Cerebellum (tissue), 5 donors: ENCODE results near the genes PLXNB1, USP19, CCDC71, USP4 and AMT.

DNA sequence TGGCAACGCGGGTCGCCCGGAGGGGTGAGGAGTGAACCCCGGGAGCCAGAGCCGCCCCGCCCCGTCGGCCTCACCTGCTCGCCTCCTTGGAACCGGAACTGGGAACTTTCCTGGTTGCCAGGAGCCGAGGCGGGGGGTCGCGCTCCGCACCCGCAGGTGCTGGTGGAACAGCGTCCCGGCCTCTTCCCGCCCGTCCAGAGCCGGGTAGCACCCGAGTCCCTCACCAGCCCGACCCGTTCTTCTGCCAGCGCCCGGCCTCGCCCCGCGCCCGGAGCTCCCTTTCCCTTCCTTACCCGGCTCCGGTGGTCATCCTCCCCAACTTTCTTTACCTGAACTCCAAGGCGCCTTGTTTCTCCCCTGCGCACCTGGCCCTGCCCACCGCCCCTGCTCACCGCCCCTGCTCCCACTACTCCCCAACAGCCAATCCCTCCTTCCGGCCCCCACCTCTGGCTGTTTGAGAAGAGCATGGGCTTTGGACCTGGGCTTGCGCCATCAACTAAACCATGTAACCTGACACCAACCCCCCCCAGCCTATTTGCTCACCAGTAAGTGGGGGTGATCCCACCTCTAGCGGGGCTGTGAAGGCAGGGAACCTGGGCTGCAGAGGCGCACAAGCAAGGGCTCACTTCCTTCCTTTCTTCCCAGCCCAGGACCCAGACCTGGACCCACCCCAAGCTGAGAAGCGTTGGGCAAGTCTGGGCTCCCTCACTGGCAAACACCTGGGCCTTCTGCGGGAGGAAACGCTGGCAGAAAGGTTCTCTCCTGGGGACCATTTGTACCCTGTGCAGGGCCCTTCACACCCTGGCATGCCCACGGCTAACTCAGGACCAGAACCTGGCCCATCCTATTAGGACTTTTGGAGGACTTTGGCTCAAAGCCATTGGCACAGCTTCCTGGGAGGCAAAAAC is at the start of gene PLXNB1:
Gene PLXNB1, minus strand, starts transcription at position 408 of the 908 bp plus-strand sequence.
- PRO-cap, 3 experiments = peak in 1 of 3 experiments; most common plus-strand start position 127 of the sequence (in 1)
- RAMPAGE, long total RNA = no peak

- PRO-cap, 3 experiments = peak in 1 of 3 experiments; most common plus-strand start chr3:48503593 (in 1)
- RAMPAGE, long total RNA = no peak
These were observed 596 bp downstream of the SHISA5 start for GRCh38 chr3:48503380-48503776.

DNA sequence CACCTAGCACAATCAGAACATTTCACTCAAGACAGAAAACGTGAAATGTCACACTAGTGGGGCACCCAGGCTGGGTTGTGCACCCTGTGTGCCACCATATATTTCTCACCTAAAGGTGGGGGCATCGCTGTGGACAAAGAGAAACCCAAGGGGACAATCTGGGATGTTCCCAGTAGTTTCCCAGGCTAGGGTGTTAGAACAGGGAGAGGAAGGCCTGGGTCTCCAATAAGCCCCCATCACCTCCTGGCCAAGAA is 903 bp upstream of the SHISA5 start:
- PRO-cap, 3 experiments = no peak in any of the 3 experiments
- RAMPAGE, long total RNA = no peak

GRCh38 chr3:48579160-48579791 is 15.7 kb upstream of the UCN2 start:
- PRO-cap, 3 experiments = no peak in any of the 3 experiments
- RAMPAGE, long total RNA = no peak

DNA sequence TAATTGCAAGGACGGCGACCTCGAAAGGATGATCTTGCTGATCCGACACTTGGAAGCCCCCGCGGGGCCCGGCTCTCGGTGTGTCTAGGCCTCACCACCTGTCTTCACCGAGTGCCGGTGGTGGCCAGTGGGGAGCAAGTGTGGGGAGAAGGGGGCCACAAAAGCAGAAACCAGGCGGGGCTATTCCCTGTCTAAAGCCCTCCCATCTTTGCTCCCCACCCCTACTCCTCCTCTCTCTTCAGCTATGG is 456 bp upstream of the NCKIPSD start:
- PRO-cap, 3 experiments = no peak in any of the 3 experiments
- RAMPAGE, long total RNA = no peak

DNA sequence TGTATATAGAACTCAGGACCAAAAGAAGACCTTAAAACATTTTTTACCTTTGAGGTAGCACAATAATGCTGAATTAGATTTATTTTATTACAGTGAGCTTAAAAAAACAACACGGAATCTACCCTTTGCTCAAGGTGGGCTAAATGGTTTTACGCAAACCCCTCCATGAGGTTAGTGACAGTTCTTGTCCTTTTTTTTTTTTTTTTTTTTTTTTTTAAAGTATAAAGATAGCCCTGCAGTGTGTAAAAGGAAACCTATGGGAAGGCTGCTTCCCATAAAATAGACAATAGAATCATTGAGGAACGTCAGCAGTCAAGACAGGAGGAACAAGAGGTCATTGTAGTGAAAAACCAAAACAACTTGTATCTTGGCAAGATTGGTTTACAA is 29.8 kb upstream of the IP6K2 start:
- PRO-cap, 3 experiments = no peak in any of the 3 experiments
- RAMPAGE, long total RNA = no peak

DNA sequence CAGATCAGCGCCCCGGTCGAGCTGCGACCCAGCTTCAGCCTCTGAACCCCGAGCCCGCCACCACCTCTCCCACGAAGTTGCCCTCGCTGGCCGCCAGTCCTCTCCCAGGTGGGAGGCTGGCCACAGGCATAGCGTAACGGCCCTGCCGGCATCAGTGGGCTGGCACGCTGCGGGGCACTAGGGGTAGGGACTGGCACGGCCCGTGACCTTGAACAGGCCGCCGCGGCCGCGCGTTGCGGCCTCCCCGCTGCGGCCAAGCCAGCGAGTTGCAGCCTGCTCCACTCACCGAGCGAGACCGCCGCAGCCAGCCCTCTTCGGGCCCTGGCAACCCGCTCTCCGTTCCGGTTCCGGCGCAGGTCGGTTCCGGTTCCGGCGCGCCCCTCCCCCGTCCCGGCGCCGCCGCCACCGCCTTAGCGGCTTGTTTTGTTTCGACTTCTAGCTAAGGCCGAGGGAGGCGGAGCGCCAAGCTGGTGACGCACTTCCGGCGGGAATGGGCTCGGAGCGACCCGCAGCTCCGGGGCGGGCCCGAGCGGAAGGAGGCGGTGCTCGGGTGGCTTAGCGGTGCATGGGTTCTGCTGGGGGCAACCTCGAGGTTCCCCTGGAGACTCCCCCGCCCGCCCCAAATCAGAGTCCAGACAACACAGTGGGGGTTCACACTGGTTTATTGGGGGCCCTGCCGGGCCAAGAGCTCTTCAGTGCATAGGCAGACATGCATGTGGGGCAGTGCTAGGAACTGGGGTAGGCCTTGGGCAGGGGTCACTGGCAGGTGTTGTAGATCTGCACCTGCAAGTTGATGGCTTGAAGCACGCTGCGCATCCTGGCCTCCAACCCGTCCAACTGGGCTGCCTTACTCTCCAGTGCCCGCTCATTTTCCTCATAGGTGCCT is at the start of gene USP19:
Gene USP19, minus strand, starts transcription at position 354 of the 886 bp plus-strand sequence.
- PRO-cap, 3 experiments = peak in 3 of 3 experiments; most common plus-strand start position 476 of the sequence (in 2); most common minus-strand start position 323 of the sequence (in 2)
- RAMPAGE, long total RNA = start-site peak on the minus strand centred at position 340 of the sequence, 39 bp wide, 150 and 59 reads in 2 replicates; start-site peak on the minus strand centred at position 451 of the sequence, 43 bp wide, 56 and 42 reads in 2 replicates

DNA sequence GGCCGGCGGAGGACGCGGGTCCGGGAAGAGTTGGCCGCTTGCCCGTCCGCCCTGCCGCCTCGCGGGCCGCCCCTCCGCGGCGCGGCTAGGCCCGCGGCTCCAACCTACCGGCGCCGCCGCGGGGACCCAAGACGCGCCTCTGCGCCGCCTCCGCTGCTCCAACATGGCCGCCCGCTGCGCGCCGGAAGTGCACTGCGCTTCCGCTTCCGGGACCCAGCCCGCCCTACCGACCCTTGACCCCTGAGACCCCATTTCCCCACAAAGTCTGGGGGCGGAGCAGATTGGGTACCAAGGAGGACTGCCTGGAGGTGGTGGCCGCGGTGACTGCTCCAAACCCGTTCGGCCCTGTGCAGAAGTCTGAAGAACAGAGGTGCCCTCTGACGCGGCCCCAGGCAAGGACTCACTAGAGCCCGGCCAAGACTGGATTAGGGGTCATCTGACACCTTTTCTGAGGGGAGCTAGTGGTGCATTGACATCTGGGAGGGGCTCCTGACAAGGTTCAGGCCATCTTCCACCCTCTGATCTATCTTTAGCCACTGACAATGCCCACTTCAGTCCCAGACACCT is at the start of gene CCDC71:
Gene CCDC71, minus strand, starts transcription at position 173 of the 567 bp plus-strand sequence.
- PRO-cap, 3 experiments = peak in 3 of 3 experiments; most common plus-strand start position 252 of the sequence (in 1); most common minus-strand start position 141 of the sequence (in 2)
- RAMPAGE, long total RNA = no peak

DNA sequence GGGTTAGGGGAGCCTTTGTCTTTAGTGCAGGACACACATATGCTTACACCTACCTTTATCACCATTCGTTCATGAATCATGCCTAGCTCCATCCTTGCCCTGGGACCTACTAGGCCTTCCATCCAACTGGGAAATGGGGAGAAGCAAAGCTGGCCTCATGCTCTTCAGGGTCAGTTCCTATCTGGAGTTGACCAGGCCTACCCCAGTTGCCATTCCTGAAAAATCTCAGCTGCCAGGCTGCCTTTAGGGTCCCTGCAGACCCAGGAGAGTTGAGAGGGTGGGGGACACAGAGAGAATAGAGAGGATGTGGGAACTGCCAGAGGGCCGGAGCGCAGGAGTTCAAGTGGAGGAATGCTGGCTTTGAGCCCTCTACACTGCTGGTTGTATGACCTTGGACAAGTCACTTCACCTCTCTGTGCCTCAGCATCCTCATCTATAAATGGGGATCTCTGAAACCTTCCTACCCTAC is 4.6 kb downstream of the KLHDC8B start:
- PRO-cap, 3 experiments = no peak in any of the 3 experiments
- RAMPAGE, long total RNA = no peak

DNA sequence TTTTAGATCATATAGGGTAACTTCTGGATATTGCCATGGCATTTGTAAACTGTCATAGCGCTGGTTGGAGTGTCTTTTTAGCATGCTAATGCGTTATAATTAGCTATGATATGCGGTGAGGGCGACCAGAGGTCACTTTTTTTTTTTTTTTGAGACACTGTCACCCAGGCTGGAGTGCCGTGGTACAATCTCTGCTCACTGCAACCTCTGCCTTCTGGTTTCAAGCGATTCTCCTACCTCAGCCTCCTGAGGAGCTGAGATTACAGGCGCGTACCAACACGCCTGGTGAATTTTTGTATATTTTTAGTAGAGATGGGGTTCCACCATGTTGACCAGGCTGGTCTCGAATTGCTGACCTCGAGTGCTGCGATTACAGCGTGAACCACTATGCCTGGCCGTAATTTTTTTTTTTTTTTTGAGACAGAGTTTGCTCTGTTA is 5.9 kb downstream of the IHO1 start:
- PRO-cap, 3 experiments = no peak in any of the 3 experiments
- RAMPAGE, long total RNA = no peak

DNA sequence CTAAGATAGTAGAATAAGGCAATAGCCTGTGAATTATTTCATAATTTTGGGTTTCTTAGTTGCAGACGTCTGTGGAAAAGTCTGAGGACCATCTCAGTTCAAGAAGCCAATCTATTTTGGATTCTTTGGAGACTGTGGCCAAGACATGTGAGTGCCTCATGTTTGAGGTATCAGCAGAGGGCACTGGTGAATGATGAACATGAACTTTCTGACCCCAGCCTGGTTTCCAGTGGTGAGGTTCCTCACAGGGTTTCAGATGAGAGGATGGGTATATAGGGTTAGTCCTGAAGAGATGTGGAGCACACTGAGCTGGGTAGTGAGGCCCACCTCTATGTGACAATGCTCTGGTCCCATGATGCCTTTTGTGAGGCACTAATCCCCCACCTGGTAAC is 32.4 kb downstream of the C3orf62 start:
- PRO-cap, 3 experiments = no peak in any of the 3 experiments
- RAMPAGE, long total RNA = no peak

GRCh38 chr3:49277998-49278284 is 909 bp upstream of the C3orf62 start:
- PRO-cap, 3 experiments = no peak in any of the 3 experiments
- RAMPAGE, long total RNA = no peak

GRCh38 chr3:49339840-49340581 is at the start of gene USP4:
TSS of gene USP4 (minus strand) at chr3:49340053.
- PRO-cap, 3 experiments = peak in 3 of 3 experiments; most common plus-strand start chr3:49340224 (in 3); most common minus-strand start chr3:49340053 (in 3)
- RAMPAGE, long total RNA = start-site peak on the minus strand at chr3:49340031-49340057, 772 and 449 reads in 2 replicates

- PRO-cap, 3 experiments = no peak in any of the 3 experiments
- RAMPAGE, long total RNA = no peak
These were observed 3.4 kb upstream of the USP4 start for GRCh38 chr3:49343235-49343658.

- PRO-cap, 3 experiments = no peak in any of the 3 experiments
- RAMPAGE, long total RNA = no peak
These were observed 8.8 kb downstream of the GPX1 start for GRCh38 chr3:49349232-49349957.

GRCh38 chr3:49359153-49359407 is 927 bp upstream of the GPX1 start:
- PRO-cap, 3 experiments = no peak in any of the 3 experiments
- RAMPAGE, long total RNA = no peak

DNA sequence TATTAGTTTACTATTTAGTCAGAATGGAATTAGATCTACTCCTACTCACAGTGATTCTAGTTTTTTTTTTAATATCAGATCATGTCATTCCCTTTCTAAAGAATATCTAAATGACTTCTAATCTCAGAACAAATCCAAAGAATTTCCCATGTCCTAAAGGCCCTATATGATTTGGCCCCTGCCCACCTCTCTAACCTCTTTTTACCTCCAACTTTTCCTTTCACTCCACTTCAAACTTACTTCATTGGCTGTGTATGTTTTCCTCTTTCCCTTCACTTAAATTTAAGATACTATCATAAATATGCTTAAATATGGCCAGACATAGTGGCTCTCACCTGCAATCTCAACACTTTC is 4.2 kb downstream of the RHOA start:
- PRO-cap, 3 experiments = no peak in any of the 3 experiments
- RAMPAGE, long total RNA = no peak

DNA sequence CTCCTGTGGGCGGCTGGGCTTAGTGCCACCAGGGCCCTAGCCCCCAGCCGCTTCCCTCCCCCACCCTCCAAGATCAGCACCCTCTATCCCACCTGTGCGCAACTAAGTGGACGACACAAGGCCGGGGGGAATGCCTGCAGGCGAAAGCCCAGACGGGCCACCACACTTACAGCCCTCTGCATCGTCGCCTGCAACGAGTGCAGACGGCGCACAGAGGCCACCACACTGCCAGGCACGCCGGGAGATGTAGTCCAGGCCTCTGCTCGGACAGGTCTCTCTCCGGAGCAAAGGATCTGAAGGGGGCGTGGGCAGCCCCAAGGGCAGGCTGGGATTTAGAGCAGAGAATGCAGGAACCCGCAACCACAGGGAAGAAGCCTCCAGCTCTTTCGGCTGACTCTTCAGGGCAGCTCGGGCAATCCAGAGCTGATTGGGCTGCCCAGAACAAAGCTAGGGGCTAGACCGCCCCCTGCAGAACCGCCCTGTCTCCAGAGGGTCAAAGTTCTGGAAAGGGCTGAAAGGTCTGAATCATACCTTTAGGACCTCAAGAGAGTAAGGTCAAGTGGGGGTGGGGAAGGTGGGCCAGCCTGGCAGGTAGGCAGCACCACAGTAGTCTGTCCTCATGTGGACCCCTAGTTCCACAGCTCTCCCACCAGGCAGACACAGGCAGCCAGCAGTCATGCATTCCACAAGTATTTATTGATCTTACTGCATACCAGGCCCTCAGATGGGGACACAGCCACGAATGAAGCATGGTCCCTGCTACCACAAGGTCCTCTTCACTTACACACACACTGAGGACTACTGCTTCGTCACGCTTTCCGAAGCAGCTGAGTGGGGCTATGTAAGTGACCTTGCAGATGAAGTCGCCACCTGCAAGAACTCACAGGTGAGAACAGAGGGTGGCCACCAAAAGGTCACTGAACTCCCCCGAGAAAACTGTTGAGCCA is at the start of gene AMT:
Gene AMT, minus strand, starts transcription at position 205 of the 947 bp plus-strand sequence.
- PRO-cap, 3 experiments = peak in 3 of 3 experiments; most common plus-strand start position 318 of the sequence (in 1); most common minus-strand start position 190 of the sequence (in 2)
- RAMPAGE, long total RNA = no peak

DNA sequence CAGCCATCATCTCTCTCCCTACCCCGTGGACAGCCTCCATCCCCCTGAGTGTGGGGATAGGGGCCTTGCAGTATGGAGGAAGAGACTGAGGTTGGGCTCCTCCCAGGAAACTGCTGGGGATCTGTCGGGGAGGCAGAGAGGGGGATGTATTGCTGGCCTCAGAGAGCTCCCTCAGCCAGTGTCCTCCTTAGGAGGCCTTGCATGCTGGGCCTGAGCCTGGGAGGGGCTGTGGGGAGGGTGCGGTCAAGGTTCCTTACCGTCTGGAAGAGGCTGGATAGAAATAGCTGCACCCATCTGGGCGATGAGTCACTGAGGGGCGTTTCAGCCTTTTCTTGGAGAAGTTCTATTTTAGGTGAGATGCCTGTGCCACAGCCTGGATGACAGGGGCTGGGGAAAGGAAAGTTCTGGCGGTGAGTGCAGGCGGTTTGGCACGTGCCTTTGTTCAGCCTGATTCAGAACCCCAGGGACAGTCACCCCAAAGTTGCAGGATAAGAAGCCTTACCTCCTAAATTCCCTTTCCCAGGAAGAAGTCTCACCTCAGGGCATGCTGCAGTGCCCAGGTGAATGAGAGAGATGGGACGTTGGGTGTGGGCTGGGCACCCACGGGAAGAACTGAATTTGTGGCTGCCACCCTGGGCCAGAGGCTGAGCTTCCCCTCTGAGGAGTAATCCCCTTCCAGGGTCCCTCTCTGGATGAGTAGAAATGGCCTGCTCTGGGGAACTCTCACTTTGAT is 35.7 kb upstream of the APEH start:
- PRO-cap, 3 experiments = no peak in any of the 3 experiments
- RAMPAGE, long total RNA = no peak

- PRO-cap, 3 experiments = no peak in any of the 3 experiments
- RAMPAGE, long total RNA = no peak
These were observed 7.6 kb upstream of the APEH start for GRCh38 chr3:49666507-49667028.